Hair follicular keratinocyte (primary cell): ENCODE data around the gene TAS1R2.

GRCh38 chr1:17112627-17113049 lies 6.6 kb downstream of the PADI2 start:
- RAMPAGE, long total RNA = no peak

- RAMPAGE, long total RNA = no peak
These were observed 3.0 kb downstream of the PADI1 start for GRCh38 chr1:17207816-17208414.

DNA sequence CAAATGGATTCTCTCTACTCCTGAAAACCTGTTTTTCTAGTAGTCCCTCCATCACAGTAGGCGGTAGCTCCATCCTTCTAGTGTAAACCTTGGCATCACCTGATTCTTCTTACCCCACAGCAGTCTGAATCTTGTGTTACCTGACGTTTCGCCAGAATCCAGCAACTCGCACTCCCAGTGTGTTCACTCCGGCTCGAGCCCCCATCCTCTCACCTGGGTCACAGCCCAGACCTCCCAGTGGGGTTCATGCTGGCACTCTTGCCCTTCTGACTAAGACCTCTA lies 5.5 kb downstream of the PADI6 start:
- RAMPAGE, long total RNA = no peak

- RAMPAGE, long total RNA = no peak
These were observed 31.6 kb downstream of the RCC2 start for GRCh38 chr1:17407745-17408481.

- RAMPAGE, long total RNA = no peak
These were observed 14.5 kb upstream of the ARHGEF10L start for GRCh38 chr1:17525010-17525386.

DNA sequence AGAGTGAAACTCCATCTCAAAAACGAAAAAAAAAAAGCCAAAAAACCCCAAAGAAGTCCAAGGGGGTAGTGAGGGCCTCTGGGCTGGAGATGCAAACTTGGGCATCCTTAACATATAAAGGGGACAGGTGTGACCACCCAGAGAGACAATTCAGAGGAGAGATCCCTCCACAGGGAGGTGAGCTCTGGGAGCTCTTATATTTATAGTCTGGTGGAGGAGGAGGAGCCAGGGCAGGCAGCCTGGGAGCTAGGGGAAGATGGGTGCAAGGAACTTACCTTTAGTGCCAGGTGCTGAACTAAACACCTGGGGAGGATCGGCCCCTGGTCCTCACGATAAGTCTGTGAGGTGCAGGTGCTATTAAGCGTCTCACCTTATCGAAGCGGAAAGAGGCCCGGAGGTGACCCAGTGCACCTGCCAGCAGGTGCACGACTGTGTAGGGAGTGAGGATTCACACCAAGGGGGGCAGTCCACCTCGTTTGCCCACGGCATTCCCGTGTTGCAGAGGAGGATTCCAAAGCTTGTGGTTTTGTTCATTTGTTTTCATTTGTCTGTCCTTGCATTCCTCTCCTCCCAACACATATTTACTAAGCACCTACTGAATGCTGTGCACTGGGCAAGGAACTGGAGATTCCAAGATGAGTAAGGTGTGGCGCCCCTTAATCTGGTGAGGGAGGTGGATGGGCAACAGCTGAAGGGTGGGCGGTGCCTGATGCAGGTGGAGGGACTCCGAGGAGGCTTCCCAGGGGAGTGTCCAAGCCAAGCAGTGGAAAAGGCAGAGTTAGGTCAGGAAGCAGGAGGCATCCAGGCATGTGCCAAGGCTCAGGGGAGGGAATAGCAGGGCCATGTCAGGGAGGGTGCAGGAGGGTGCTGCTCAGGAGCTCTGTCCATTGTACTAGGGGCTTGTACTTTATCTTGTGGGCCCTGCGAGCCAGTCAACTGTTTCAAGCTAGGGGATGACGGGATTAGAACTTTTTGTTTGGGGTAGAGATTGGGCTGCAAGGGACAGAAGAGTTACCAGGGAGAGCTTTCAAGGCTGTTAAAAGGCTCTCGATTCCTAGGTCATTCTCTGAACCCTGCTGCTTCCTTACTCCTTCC lies 11.5 kb downstream of the ARHGEF10L start:
- RAMPAGE, long total RNA = no peak

DNA sequence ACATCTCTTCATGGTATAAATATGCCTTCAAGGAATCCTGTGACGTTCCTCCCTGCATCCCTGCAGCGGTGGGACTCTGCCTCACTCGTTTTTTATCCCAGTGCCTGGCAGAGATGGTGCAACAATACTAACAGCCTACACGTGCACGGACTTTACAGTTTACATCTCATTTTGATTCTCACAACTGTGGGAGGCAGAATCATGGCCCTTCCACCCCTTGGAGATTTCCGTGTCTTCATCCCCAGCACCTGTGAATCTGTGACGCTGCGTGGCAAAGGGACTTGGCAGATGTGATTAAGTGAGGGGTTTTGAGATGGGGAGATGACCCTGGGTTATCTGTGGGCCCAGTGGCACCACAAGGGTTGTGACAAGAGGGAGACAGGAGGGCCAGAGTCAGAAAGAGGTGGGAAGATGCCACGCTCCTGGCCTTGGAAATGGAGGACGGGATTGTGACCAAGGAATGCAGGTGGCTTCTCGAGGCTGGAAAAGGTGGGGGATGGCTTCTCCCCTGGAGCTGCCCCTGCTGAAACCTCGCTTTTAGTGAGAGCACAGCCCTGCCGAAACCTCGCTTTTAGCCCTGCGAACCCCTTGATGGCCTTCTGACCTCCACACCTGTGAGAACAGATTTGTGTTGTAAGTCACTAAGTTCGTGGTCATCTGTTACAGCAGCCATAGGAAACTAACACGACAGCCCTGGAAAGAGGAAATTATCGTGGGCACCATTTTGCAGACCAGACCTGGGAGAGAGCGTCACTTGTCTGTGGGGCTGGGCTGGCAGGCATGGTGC lies 53.8 kb downstream of the ARHGEF10L start:
- RAMPAGE, long total RNA = no peak

DNA sequence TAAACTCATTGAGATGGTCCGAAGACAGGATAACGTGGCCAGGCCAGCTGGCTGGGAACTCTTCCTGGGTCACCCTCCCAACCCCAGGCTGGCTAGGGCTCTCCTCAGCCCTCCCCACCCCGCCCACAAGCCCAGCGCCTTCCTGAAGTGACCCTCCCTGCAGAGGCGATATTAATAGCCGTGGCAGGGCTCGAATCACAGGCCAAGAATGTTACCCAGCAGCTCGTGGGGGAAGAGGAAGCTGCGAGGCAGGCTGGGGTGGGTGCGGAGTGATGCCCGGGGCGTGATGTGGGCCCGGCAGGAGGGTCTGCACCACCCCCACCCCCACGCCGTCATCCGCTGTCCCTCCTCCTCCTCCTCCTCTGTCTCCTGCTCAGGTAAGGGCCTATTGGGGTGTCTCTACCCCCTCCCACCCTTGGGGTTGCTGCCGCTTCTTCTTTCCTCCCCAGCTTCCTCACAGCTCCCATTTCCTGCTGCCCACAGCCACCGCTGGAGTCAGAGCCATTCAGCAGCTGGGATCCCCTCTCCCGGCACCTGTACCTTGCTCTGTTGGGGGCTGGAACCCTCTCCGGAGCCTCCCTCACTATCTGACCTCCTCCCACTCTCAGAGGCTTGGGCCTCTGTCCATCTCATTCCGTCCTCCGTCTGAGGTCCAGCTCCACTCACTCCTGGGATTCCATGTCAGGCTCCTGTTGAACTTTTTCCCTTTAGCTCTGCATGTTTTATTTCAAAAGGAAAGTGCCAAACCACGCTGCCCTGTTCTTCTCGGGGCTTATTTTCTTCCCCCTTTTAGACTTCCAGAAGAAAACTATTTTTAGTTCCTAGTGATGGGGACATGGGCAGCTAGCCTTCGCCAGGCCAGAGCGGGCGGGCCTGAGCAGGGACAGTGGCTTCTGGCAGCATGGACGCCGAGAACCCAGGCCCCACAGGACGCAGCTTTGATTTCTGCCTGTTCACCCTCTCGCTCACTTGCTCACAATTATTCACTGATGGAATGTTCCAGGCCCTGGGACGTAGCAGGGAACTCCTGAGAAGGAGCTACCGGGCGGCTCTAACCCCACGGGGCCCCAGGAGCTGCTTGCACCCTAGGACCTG lies 79.0 kb downstream of the ARHGEF10L start:
- RAMPAGE, long total RNA = no peak

- RAMPAGE, long total RNA = no peak
These were observed 491 bp upstream of the IGSF21 start for GRCh38 chr1:18107162-18107451.

GRCh38 chr1:18646543-18647244 lies 16.0 kb downstream of the PAX7 start:
- RAMPAGE, long total RNA = no peak

DNA sequence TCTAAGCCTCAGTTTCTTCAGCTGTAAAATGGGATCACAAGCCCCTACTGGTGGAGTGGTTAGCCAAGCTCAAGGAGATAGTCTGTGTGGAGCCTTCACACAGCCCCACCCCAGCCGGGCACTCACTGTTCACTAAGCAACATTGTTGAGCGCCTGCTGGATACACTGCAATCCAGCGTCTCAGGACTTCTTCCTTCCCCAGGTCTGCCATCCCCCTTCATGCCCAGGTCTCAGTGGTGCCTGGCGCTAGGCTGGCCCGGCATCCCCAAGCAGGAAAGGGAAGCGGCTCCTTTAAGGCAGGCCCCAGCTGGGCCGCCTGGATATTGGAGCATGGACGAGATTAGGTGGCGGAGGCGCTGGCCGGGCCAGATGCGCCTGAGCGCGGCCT lies 75.6 kb downstream of the TAS1R2 start:
- RAMPAGE, long total RNA = no peak

GRCh38 chr1:18859491-18859905 lies at the start of gene TAS1R2:
TSS of gene TAS1R2 (minus strand) at chr1:18859660.
- RAMPAGE, long total RNA = no peak

DNA sequence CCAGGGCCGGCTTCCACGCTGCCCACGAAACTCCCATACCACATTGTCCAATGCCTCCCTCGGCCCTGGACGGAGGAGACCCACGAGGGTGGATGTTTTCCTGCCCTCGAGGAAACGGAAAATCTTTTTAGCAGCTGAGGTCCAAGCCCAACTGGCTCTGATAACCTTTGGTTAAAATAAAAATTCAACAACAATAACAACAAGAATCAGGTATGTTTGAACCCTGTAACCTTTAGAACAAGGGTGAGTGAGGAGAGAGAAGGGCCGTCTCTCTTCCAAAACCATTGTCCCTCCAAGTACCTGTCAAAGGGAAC lies 4.0 kb upstream of the ALDH4A1 start:
- RAMPAGE, long total RNA = no peak

- RAMPAGE, long total RNA = no peak
These were observed 25.1 kb upstream of the ALDH4A1 start for GRCh38 chr1:18927030-18928283.

GRCh38 chr1:19010348-19011645 lies 54.3 kb upstream of the IFFO2 start:
- RAMPAGE, long total RNA = no peak

GRCh38 chr1:19081212-19081908 lies 124.9 kb upstream of the IFFO2 start:
- RAMPAGE, long total RNA = no peak

DNA sequence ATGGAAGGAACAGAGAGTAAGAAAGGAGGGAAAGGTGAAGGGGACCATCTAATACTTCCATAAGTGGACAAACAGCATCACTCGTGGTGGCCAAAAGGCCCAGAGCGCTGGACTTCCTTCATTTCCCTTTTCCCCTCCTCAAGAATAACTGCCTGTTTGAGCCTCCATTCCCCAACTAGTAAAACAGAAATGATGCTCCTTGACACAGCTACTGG lies 111.2 kb downstream of the UBR4 start:
- RAMPAGE, long total RNA = no peak

DNA sequence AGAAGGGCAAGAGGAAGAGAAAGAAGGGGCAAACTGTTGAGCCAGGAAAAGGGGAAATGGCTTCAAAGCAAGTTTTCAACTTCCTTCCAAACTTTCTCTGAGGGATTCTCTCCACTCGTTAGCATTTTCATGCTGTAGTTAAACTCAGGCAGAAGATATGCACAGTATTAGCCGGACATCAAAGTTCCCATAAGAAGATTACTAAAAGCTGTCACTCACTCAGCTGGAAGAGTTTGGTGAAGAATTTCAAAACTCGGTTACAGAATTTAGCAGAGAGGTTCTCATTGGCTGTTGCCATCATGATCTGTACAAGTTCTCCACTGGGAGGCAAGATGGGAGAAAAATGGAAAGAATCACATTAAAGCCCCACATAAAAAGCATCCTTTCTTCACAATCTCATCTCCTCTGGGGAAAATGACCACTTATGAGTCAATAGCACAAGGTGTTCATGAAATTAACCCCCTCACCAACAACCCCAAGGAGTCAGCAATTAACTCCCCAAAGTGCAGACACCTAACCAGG lies 45.0 kb downstream of the UBR4 start:
- RAMPAGE, long total RNA = no peak

DNA sequence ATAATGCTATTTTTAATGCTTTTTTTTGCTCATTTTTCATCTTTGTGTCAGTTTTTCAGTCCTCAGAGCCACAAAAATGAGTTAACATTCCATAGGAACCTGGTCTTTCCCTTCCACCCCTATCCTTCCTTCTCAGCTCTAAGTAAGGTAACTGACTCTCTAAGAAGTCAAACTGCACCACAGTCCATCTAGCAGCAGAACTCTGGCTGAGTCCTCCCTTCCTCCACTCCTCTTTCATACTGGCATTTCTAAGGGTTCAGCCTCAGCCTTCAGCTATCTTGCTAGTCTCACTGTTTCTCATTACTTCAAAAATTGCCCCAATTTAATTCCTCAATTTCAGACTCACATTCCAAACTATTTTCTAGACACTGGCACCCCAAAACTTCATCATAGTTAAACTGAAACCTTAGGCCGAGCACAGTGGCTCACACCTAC lies 29.4 kb downstream of the UBR4 start:
- RAMPAGE, long total RNA = no peak

- RAMPAGE, long total RNA = no peak
These were observed 10.6 kb downstream of the UBR4 start for GRCh38 chr1:19199510-19199850.